ENCODE measurements around a stretch of chr2.

- PRO-cap, 4 experiments = no peak in any of the 4 experiments
- RAMPAGE, long total RNA, 2 experiments = no peak in any of the 2 experiments
- RRBS = no CpG with 5 or more reads among the region's 8 CpGs
These were observed 76.5 kb downstream of the RAD51AP2 start for GRCh38 chr2:17441826-17442121.

- PRO-cap, 4 experiments = no peak in any of the 4 experiments
- RAMPAGE, long total RNA, 2 experiments = no peak in any of the 2 experiments
- RRBS = no CpG with 5 or more reads among the region's 4 CpGs
These were observed 104.8 kb downstream of the SMC6 start for GRCh38 chr2:17648794-17649264.

- PRO-cap, 4 experiments = no peak in any of the 4 experiments
- RAMPAGE, long total RNA, 2 experiments = no peak in any of the 2 experiments
- RRBS = no CpG with 5 or more reads among the region's 4 CpGs
These were observed 103.6 kb downstream of the SMC6 start for GRCh38 chr2:17650016-17650446.

DNA sequence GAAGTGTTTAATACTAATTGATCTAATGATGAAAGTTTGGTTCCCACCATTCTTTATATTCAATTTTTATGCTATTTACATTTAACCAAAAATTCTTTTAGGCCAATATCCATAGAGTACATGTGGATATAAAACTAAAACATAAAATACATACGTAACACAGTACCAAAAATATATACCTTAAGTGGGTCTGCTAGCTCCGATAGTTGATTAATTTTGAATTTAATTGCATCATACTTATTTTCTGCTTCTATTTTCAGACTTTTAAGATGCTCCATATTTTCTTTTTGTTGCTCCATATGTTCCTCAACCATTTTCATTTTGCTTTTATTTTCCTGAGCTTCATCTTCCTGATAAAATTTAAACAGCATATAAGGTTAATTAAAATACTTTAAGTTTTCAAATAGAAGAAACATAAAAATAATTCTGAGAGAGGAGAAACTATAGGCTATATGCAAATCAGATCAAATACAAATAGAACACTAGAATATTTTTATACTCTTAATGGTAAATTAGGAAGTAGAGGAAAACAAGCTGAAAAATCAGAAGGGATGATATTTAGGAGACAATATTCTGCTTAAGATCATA lies 53.5 kb downstream of the SMC6 start:
- PRO-cap, 4 experiments = no peak in any of the 4 experiments
- RAMPAGE, long total RNA, 2 experiments = no peak in any of the 2 experiments
- RRBS = no CpG with 5 or more reads among the region's 2 CpGs

DNA sequence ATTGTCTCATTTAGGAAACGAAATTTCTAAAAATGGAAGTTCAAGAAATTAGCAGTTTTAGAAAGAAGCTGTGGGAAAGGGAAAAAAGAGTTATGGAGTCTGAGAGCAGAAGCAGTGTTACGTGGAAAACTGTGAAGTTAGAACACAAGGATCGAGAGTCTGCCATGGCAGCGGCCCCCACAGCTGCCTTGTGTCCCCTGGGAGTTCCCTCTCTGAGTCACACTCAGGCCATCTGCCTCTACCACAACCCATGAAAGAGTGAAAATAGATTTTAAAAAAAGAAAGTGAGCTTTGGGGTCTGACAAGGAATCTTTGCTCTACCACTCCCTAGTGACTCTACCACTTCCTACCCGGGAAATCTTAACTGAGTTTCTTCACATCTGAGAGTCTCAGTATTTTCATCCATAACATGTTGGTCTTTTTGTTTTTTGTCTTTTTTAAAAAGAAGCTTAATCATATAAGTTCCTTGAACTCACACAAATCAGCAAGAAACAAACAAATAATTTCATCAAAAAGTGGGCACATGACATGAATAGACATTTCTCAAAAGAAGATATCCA lies 2.5 kb upstream of the MSGN1 start:
- PRO-cap, 4 experiments = no peak in any of the 4 experiments
- RAMPAGE, long total RNA, 2 experiments = no peak in any of the 2 experiments
- RRBS = no CpG with 5 or more reads among the region's 5 CpGs

DNA sequence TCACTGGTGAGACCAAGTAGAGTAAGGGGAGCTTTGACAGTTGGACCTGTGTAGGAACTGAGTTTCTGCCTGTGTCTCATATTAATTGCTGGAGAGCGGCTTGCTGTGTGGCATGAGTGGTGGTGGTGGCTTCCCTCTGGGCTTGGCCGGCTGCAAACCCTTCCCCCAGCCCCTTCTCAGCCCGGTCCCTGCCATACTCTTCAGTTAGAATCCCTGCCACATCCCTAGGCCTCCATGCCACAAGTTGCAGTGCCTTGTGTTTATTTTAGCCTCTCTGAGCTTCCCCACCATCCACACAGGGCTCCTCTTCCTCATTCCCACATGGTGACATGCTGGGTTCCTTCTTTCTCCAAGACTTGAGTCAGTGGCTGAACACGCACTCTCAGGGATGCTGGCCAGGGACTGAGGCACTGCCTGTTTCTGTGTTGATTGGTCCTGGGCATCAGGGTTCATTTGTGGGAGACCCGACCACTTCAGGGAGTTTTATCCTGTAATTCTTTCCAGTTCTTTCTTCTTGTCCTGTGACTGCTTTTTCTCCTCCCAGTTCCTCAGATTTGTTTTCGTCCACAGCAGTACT lies 56.2 kb downstream of the KCNS3 start:
- PRO-cap, 4 experiments = no peak in any of the 4 experiments
- RAMPAGE, long total RNA, 2 experiments = no peak in any of the 2 experiments
- RRBS = no CpG with 5 or more reads among the region's 6 CpGs

DNA sequence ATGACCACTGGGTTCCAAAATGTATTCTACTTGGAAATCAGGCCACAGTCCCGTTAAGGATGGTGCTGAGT lies 1.0 kb downstream of the RDH14 start:
- PRO-cap, 4 experiments = peak in 3 of 4 experiments; most common plus-strand start position 47 of the sequence (in 2)
- RAMPAGE, long total RNA, 2 experiments = no peak in any of the 2 experiments
- RRBS = no CpG with 5 or more reads among the region's 1 CpG

GRCh38 chr2:18961884-18962364 lies 372.6 kb upstream of the NT5C1B start:
- PRO-cap, 4 experiments = no peak in any of the 4 experiments
- RAMPAGE, long total RNA, 2 experiments = no peak in any of the 2 experiments
- RRBS = no CpG with 5 or more reads among the region's 9 CpGs

- PRO-cap, 4 experiments = peak in 1 of 4 experiments; most common plus-strand start chr2:19047237 (in 1)
- RAMPAGE, long total RNA, 2 experiments = no peak in any of the 2 experiments
- RRBS = no CpG with 5 or more reads among the region's 3 CpGs
These were observed 311.4 kb downstream of the OSR1 start for GRCh38 chr2:19046943-19047516.

DNA sequence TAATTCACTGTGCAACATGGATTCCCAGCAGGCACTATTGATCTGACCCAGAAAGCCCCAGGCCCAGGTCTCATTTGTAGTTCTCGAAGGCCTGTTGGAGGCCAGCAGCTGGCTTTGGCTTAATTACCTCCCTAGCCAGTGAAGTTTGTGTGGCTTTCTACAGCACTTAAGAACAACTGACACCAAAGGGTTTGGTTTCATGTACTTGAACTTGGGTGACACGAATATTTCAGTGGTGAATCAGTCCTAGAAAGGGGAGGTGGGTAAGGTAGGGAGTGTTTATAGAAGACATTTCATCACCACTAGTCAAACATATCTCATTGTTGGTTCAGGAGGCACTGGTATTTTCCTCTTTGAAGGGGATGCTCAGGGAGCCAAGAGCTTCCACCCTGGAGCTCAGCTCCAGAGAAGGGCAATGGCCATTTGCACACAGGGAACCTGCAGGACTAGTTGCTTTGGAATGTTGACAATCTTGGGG lies 217.7 kb downstream of the OSR1 start:
- PRO-cap, 4 experiments = no peak in any of the 4 experiments
- RAMPAGE, long total RNA, 2 experiments = no peak in any of the 2 experiments
- RRBS = no CpG with 5 or more reads among the region's 2 CpGs

- PRO-cap, 4 experiments = no peak in any of the 4 experiments
- RAMPAGE, long total RNA, 2 experiments = no peak in any of the 2 experiments
- RRBS = no CpG with 5 or more reads among the region's 14 CpGs
These were observed 3.7 kb upstream of the OSR1 start for GRCh38 chr2:19362077-19362650.

DNA sequence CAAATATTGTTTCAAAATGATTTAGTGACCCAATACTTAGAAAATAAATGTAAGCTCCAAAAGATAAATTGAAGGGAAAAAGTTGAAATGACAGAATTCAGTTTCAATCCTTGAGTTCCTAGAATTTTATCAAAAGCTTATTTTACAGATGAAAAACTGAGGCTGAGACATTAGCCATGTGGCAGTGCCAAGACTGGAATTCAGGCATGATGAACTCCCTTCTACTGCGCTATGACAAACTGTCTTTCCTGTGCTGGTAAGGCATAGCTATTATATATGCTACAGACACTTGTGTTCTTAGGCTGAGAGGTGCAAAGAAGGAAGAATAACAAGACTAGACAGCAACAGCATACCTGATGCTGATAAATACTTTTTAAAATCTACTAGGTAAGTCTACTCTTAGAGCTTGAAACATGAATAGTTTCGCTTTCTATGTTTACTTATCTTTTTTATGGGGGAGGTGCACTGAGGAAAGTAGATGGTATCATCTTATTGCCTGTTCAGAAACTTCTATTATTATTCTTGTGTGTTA lies 1.9 kb downstream of the TTC32 start:
- PRO-cap, 4 experiments = no peak in any of the 4 experiments
- RAMPAGE, long total RNA, 2 experiments = no peak in any of the 2 experiments
- RRBS = no CpG with 5 or more reads among the region's 2 CpGs

DNA sequence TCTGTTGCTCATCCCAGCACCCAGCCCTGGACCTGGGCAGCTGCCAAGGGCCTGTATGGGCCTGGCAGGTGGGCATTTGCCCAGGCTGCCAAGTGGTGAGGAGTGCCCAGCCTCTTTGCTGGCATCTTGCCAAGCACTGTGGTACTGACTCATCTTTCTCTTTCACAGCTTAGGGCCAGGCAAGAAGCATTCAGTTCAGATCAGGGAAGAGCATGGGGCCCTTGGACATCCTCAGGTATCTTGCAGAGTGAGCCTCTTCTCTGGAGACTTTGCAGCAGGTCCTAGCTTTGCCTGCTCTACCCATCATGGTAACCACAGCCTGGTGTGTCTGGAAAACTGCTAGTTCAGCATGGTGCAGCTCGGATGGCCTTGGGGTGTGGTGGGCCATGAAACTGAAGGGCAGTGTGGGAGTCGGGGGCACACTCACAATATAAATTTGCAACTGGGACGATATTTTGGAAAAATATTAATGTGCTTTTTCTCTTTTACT lies 15.0 kb upstream of the LAPTM4A start:
- PRO-cap, 4 experiments = no peak in any of the 4 experiments
- RAMPAGE, long total RNA, 2 experiments = no peak in any of the 2 experiments
- RRBS = no CpG with 5 or more reads among the region's 3 CpGs

GRCh38 chr2:20121029-20121565 lies 69.7 kb upstream of the LAPTM4A start:
- PRO-cap, 4 experiments = no peak in any of the 4 experiments
- RAMPAGE, long total RNA, 2 experiments = no peak in any of the 2 experiments
- RRBS = no CpG with 5 or more reads among the region's 4 CpGs

- PRO-cap, 4 experiments = no peak in any of the 4 experiments
- RAMPAGE, long total RNA, 2 experiments = no peak in any of the 2 experiments
- RRBS = no CpG with 5 or more reads among the region's 7 CpGs
These were observed 79.3 kb downstream of the SDC1 start for GRCh38 chr2:20145516-20146066.

GRCh38 chr2:20156653-20157510 lies 68.0 kb downstream of the SDC1 start:
- PRO-cap, 4 experiments = no peak in any of the 4 experiments
- RAMPAGE, long total RNA, 2 experiments = no peak in any of the 2 experiments
- RRBS = no CpG with 5 or more reads among the region's 8 CpGs

GRCh38 chr2:20186198-20186842 lies 38.6 kb downstream of the SDC1 start:
- PRO-cap, 4 experiments = peak in 1 of 4 experiments; most common plus-strand start chr2:20186695 (in 1); most common minus-strand start chr2:20186599 (in 1)
- RAMPAGE, long total RNA, 2 experiments = no peak in any of the 2 experiments
- RRBS = 83% methylated on average over 1 of the region's 13 CpGs

GRCh38 chr2:20195175-20196046 lies 29.5 kb downstream of the SDC1 start:
- PRO-cap, 4 experiments = no peak in any of the 4 experiments
- RAMPAGE, long total RNA, 2 experiments = no peak in any of the 2 experiments
- RRBS = no CpG with 5 or more reads among the region's 13 CpGs

DNA sequence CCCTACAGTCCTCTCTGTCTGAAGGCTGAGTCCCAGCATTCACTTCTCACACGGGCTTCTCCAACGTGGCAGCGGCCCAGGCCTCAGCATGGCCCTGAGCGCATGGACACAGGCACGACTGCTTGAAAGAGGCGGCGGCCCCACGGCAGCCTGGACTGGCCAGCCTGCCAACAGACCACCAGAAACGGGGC lies 23.2 kb downstream of the SDC1 start:
- PRO-cap, 4 experiments = no peak in any of the 4 experiments
- RAMPAGE, long total RNA, 2 experiments = no peak in any of the 2 experiments
- RRBS = no CpG with 5 or more reads among the region's 9 CpGs

DNA sequence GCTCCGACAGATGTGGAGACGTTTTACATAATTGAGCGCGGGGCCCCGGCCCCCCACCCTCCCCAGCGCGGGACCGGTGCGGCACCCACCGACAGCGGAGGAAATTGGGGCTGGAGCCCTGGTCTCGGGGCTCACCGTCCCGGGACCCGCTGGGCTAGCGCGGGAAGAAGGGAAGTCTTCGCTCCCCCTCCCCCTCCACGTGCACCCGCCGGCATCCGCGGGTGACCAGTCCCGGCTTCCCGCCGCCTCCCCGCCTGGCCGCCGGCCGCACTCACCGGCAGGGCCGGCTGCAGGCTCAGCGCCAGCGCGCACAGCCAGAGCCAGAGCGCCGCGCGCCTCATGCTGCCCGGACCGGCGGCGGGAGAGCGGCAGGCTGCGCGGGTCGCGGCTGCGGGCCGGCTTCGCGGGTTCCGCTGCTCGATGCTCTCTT lies 388 bp downstream of the SDC1 start:
- PRO-cap, 4 experiments = no peak in any of the 4 experiments
- RAMPAGE, long total RNA, 2 experiments = no peak in any of the 2 experiments
- RRBS = 2% methylated on average over 42 of the region's 54 CpGs